Colonic mucosa (tissue), 1 donor: ENCODE measurements around the gene NOXRED1.

GRCh38 chr14:75775302-75775828 lies 114.3 kb downstream of the TTLL5 start:
- PRO-cap = no peak

DNA sequence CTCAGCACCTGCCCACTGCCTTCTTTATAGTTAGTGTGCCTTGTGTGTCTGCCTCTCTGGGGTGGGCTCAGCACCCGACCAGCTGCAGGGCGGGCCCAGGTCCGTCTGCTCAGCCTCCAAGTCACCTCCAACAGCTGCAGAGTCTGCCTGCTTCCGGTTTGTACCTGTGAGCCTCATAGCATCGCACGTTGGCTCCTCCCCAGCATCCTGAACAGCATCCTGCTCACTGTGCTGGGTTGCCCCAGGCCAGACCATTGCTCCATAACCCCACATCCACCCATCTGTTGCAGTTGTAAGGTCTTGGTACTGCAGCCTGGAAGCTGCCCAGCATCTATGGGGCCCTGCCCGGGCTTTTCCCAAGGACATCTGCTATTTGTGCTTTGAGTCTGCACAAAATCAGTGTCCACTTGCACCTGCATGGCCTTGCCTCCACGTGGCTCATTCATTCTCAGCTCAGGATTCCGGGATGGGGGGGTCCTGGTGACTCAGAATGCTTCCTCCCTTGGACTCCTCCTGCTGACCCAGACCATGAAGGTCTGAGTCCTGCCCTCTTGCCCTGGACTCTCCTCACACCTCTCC lies 3.4 kb downstream of the TGFB3 start:
- PRO-cap = no peak

- PRO-cap = no peak
Observed at GRCh38 chr14:75991548-75992361, 6.2 kb downstream of the IFT43 start.

DNA sequence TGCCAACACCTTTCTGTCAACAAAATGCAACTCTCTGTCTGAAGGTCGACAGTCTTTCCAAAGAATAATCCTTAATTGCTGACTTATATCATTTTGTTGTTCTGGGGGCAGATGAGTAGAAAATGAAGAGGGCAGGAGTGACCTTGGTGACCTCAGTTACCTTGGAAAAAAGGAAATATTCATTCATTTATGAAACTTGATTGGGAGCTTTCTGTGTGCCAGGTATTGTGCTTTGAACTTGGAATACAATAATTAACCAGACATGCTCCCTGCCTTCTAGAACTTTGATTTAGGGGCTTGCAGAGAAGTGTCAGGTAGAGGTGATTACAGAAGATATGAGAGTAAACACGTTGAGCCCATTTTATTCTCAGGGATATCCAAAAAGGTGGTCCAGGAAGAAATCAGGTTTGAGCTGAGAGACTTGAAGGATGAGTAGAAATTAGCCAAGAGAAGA lies 11.1 kb downstream of the IFT43 start:
- PRO-cap = no peak

DNA sequence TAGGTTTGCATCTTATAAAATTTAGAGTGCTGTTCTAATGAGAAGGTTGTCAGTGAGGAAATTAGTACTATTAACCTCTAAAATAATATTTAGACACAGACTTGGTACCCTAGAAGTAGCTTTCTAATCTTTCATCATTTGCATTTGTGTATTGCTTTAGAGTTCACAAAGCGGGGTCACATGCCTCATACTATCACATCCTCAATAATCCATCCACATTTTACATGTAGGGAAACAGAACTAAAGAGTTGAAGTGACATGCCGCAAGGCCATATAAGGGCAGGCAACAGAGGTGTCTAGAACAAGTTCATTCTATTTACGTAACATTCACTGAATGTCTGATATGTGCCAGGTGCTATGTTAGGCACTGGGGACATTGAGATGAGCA lies 11.8 kb downstream of the GPATCH2L start:
- PRO-cap = no peak

GRCh38 chr14:76536157-76536600 lies 160.2 kb downstream of the ESRRB start:
- PRO-cap = no peak

DNA sequence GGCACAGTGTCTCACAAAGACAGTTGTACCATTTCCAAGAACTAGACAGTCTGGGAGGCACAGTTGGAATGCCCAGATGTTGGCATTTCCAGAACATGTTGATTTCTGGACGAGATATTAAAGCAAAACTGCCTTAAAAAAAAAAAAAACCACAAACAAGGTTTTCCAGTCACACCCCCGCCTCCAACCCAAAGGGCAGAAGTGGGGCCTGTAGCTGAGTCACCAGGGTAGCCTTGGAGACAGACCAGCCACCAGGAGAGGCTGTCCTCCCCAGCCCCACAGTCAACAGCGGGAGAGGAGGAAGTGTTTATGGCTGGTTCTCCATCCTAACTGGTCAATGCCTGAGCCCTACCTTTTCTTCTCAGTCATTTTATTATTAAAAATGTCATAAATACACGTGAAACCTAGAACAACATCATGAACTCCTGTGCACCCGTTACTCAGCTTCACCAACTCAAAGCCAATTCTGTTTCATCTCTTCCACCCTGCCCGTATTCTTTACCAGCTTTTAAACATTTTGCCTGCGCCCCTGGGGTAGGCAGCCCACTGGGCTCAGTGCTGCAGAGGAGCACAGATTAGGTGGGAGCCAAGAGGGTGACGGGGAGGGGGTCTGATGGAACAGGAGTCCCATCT lies 12.3 kb downstream of the VASH1 start:
- PRO-cap = no peak

DNA sequence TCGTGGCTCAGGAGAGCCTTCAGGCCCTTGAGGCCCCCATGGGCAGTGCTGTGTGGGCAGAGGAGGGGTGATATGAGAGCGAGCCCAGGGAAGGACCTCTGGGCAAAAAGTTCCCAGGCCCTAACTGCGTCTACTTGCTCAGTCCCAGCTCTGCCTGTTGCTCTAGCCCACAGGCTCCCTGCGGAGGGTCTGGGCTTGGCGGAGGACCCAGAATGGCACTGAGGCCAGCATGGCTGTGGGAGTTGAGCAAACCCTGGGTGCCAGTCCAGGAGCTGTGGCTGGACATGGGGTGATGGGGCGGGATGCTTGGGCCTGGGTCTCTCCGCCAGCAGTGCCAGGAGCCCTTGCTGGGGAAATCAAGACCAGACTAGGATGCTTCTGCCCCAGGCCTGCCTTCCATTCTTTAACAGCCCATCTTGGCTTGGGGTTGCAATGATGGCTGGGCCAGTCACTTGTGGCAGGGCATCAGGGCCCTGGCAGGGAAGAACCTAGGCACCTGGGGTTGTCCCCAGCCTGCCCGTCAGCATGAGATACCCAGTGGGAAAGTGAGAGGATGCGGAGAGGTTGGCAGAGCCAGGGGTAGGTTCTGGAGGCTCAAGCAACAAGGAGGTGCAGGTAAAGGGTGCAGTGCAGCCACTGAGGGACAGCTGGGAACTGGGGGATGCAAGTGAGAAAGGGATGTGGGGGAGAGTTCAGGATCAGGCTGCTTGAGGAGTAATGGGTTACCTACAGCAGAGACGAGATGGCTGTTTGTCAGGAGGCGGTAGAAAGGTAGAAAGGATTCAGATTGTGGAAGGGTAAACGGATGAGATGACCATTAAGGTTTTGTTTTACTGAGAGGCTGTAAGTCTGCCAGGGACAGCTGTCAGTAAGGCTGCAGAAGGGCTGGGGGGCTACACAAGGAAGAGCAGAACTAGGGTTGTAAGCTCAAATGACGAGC lies 18.6 kb downstream of the VASH1 start:
- PRO-cap = no peak

GRCh38 chr14:76836005-76836434 lies 9.8 kb downstream of the LRRC74A start:
- PRO-cap = no peak

- PRO-cap = no peak
Observed at GRCh38 chr14:76920442-76921107, 94.4 kb downstream of the LRRC74A start.

GRCh38 chr14:77000093-77001284 lies 28.0 kb downstream of the IRF2BPL start:
- PRO-cap = no peak

GRCh38 chr14:77007015-77007700 lies 21.4 kb downstream of the IRF2BPL start:
- PRO-cap = unidirectional peak, plus-strand start at chr14:77007547

DNA sequence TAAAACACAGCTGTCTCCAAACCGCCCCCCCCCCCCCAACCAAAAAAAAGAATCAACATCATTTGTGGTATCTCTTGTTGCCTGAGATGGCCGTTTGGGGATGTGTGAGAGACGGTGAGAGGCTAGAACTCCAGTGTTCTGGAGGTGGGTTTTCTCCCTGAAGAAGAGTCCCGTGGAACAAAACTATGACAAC lies 3.7 kb upstream of the IRF2BPL start:
- PRO-cap = no peak

DNA sequence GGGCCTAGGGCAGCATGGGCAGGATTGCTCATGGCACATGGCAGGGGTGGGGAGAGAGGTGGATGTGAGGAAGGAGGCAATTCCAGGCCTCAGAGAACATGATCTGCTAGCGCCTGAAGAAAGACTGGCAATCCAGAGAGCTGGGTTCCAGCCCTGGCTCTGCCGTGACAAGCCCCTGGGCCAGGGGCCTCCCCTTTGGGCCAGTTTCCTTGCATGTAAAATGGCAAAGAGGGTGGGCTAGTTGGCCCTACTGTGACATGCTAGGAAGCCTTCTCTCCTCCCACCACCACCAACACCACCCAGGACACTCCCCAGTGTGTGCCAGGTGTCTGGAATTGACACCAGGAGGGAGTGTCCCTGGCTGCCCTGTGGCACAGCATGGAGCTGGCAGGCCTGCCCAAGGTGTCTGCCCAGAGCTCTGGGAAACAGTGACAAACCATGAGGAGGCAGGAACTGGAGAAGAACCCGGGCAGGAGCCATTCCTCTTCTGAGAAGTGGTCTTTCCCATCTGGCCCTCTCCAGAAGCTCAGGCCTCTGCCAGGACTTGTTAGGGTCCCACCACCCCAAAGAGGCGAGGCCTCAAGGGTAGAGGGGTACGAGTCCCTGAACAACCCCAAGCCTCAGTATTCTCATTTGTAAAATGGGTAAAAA lies 24.1 kb upstream of the IRF2BPL start:
- PRO-cap = no peak

DNA sequence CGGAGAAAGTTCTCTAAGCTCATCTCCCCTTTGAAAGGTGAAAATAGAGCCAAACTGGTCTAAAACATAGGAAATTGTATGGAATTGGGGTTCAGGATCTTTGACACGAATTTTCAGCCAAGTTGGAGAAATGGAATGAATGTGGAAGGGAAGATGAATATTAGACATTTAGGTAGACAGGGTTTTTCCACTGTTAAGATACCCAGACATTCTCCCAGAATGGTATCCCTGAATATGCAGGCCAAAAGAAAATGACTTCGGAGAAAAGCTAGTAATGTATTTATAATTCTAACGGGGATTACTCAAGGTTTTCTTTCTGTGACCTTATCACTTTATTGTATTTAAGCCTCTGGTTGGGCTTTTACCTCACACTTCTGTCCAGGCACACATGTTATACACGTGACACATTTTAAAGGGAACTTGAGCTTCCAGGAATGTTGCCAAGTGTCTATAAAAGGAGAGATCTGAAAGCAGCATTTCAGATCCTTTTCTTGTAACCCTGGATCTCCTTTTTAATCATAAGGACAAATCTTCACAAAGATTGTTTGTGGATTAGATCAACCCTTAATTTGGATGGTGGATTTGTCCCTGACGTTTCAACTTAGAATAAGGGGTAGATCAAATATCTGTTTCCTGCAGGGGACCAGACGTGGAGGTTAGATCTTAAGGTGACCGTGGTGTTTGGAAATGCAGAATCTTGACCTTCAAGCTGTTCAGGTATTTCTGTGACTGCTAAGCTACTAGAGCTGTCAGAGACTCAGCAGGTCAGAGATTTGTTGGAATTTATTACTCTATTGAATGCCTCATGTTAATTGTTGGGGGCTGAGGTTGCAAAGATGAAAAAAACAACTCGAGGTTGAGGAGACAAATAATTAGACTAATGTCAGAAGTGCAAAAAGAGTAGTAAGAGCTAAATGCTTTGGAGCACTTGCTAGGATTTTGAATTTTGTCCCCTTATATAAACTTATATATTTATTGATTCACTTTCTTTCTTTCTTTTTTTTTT lies 1.5 kb downstream of the CIPC start:
- PRO-cap = no peak

DNA sequence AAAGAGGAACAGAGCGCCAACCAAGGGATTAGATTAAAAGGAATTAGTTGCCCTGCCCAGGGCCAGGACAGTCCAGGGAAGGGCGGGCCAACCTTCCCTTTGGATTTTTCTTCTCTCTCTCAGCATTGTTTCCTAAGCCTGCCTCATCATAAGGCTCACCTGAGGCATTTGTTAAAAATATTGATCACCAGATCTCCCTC lies 8.7 kb downstream of the CIPC start:
- PRO-cap = no peak

- PRO-cap = no peak
Observed at GRCh38 chr14:77276330-77276964, 5.4 kb upstream of the NGB start.

DNA sequence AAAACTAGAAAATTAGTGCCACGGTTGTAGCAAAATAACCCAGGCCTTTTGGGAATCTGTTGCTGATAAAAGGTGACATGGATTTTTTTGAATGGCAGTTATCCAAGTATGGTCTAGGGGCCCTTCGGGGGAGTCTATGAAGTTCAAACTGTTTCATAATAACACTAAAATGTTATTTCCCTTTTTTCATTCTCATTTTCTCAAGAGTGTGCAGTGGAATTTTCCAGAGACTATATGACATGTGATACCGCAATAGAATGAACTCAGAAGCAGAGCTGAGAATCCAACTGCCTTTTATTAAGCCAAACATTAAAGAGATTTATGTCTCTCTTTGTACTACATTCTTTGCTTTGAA lies 26.9 kb downstream of the GSTZ1 start:
- PRO-cap = no peak

DNA sequence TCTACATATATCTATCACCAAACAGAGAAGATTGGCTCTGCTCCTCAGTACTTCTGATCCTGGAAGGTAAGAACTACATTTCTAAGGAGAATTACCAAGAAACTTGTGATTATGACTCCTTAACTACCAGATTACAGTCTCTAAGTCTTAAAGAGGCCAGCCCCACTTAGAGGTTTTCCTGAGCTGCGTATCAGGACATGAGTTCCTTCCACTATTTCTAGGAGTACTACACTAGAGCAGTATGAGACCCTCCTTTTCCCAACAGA lies at the start of gene NOXRED1:
NOXRED1 (minus strand) TSS at position 71 of the 266 bp plus-strand sequence.
- PRO-cap = no peak

GRCh38 chr14:77458344-77458964 lies 561 bp downstream of the AHSA1 start:
- PRO-cap = no peak